Duodenum (tissue), 1 donor: ENCODE measurements around a stretch of chr10.

DNA sequence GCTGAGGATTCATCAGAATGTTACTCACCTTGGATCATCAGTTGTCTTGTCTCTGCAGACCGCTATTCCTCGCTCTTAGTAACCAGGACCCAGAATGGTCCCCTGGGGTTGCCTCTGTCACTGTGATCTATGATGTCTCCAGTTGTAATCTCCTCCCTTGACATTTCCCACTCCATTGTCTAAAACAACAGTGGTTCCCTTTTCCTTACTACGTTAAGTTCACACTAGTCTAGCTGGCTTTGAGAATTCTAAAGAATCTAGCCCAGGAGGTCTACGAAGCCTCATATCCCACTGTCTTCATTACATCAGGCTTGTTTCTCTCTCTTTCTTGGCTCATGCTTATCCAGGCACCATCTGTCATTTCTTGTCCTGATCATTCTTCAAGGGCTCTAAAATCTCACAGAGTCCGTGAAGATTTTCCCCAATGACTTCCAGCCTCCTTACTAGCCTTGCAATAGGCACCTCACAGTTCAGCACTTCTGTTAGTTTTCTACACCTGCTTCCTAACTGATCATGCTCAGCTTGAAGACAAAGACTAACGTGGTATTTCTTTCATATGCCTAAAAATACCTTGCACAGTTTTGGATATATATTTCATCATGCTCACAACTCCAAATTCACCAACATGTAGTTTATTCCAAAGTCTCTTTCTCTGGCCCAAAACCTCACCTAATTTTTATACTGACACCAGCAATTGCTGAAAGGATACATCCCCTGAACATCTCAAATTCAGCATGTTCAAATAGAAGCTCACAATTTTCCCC lies 125.7 kb downstream of the CUBN start:
- PRO-cap: no peak

- PRO-cap: no peak
Measured at GRCh38 chr10:17023772-17024617, 105.6 kb downstream of the CUBN start.

- PRO-cap: no peak
Measured at GRCh38 chr10:17175503-17176053, 25.9 kb downstream of the TRDMT1 start.

DNA sequence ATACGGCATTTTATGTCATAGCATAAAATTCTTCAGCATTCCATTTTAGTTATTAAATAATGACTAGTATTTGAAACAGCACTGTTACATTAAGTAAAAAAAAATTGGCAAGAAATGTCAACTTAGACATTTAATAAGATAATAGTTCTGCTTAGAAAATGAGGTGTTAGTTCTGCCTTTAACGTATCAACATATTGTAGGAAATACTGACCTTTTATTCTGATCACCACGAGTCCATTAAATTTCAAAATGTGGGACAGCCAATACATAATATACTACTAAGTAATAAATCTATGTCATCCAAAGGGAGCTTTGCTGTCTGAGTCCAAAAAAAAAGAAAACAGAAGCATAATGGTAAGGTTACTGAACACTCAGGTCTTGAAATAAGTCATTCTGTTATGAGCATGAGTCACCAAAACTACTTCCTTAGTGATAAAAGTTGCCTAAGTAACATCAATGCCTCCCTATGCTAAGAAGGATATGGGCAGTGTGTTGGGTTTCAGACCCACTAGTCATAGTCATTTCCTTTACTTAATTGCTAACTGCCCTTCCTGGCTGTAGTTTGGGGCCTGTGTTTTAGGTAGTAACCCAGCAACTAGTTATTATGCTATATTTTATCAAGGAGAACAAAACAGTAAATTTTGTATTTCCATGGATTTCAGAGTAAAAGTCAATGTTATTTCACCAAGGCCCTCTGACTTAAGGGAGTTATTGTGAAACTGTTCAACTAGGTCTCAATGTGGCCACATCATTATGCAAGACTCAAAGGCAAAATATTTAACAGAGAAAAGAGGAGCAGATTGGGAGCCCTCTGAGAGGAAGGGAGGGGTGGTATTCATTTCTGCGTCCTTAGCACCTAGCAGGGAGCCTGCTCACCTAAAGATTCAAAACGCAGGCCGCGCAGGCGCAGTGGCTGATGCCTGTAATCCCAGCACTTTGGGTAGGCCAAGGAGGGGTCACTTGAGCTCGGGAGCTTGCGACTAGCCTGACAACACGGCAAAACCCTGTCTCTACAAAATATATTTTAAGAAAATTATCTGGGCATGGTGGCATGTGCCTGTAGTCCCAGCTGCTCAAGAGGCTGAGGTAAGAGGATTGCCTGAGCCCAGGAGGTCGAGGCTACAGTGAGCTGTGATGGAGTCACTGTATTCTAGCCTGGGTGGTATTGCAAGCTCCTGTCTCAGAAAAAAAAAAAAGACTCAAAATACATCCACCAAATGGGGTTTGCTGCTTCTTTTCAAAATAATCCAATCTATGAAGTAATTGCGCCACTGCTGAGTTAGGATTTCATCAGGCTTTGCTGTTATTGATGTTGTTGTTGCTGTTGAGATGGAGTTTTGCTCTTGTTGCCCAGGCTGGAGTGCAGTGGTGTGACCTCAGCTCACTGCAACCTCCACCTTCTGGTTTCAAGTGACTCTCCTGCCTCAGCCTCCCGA lies 11.6 kb upstream of the VIM start:
- PRO-cap: no peak

- PRO-cap: bidirectional peak, plus-strand start at chr10:17228603, minus-strand start at chr10:17228460; bidirectional peak, plus-strand start at chr10:17228734, minus-strand start at chr10:17228662; unidirectional peak, minus-strand start at chr10:17228804; bidirectional peak, plus-strand start at chr10:17229278, minus-strand start at chr10:17229123
Measured at GRCh38 chr10:17228286-17229192, 498 bp downstream of the VIM start.

DNA sequence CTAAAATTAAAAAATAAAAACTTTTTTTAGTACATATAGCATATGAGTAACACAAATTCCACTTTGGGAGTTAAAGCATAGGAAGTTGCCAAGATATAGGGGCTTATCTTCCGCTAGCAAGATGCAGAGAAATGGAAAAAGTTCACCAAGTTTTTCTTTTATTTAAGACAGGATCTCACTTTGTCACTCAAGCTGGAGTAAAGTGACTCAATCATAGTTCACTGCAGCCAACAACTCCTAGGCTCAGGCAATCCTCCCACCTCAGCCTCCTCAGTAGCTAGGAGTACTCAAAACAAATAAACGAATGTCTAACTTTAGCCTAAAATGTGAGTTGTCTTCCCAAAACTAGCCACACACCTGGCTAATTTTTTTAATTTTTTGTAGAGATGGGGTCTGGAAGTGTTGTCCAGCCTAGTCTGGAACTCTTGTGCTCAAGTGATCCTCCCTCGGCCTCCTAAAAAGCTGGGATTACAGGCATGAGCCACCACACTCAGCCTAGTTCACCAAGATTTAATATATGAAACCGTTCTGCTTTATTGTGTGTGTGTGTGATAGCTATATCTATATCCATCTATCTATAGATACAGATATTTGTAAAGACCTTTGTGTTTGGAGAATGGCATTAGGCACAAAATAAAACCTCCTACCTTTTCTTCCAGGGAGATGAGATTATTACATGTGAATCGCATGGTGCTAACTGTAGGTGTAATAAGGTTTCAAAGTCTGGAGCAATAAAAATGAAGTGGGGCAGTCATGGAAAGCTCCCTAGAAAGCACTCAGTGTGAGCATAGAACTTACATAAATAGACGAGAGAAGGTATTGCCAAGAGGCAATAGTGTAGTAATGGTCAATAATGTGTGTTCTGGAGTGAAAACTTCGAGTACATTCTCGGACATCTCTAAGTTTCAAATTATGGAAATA lies 10.1 kb downstream of the VIM start:
- PRO-cap: no peak

GRCh38 chr10:17431916-17432599 lies 22.3 kb downstream of the ST8SIA6 start:
- PRO-cap: no peak

DNA sequence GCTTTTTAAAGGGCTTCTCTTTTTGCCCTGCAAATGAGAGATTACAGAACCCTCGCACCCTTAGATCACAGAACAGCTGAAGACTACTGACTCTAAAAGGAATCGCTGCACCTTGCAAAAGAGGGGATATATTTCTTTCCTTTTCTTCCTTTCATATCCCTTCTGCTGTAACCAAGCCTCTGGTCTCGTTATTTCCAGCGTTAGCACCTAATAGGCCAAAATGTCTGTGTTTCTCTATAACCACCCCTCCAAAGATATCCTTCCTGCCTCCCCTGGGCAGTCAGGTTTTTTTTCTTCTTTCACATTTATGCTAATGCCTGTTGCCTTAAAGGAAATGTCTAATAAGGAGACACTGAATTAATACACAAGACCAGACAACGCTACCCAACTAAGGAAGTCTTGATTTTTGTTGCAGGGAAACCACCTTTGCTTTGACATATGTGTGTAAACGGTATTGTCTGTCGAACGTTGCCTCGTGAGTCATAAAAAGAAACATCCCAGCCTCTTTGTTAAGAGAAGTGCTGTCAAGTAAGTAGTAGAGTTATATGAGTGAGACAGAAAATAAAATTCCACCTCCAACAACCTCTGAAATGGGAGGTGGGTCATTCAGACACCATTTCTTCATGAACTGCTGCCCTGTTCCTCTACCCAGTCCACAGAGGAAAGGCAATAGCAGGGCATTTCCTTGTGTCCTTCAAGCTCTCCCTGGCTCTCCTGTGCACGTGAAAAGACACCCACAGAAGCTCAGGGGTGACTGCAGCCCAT lies 10.4 kb downstream of the ST8SIA6 start:
- PRO-cap: no peak

GRCh38 chr10:17449886-17450381 lies 4.5 kb downstream of the ST8SIA6 start:
- PRO-cap: no peak

DNA sequence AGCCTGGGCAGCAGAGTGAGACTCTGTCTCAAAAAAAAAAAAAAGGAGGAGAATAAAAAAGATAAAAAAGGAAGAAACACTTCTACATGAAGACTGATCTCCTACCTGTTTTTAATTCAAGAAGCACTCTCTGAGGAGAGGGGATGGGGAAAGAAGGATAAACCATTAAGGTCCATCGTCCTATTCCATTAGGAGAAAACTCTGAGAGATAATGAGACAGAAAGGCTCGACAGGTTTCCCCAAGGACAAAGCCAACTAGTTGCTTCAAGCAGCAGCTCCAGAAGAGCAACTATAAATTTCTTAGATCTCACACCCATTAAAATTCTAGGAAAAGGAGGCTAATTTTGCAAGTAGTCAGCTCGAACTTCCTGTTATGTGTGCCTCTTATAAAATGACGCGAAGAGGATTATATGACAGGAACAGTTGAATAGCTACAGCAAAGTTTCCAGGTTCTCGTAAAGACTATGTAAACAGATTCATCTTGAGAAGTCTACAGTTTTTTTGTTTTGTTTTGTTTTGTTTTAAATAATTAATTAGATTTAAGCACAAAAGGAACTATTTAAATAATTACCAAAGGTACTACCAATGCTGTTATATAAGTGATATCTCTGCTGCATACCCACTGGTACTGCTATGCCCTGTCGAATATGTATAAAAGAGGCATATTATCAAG lies 52.0 kb upstream of the ST8SIA6 start:
- PRO-cap: no peak

DNA sequence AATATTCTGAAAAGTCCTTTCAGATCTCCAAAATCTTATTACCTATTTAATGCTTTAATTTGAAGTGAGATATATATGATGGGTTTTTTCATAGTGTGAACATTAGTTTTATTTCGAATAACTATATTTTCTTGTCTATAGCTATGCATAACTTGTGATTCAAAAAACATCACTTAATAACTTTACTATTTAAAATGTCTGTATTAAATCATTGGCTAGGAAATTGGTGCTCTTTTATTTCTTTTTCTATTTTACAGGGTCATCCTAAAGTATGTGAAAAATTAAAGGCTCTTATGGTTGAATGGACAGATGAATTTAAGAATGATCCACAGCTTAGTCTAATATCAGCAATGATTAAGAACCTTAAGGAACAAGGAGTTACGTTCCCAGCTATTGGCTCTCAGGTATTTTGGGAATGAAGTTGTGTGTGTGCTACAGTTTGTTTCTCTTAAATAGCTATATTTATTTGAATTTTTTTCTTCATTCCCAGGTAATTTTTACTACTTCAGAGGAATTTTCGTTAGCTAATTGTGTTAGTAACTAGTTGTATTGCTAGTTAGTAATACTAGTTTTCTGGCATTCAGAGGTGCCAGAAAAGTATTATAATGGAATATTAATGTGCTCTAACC lies 43.9 kb downstream of the STAM start:
- PRO-cap: no peak

- PRO-cap: no peak
Measured at GRCh38 chr10:17744244-17745178, 7.5 kb upstream of the TMEM236 start.

DNA sequence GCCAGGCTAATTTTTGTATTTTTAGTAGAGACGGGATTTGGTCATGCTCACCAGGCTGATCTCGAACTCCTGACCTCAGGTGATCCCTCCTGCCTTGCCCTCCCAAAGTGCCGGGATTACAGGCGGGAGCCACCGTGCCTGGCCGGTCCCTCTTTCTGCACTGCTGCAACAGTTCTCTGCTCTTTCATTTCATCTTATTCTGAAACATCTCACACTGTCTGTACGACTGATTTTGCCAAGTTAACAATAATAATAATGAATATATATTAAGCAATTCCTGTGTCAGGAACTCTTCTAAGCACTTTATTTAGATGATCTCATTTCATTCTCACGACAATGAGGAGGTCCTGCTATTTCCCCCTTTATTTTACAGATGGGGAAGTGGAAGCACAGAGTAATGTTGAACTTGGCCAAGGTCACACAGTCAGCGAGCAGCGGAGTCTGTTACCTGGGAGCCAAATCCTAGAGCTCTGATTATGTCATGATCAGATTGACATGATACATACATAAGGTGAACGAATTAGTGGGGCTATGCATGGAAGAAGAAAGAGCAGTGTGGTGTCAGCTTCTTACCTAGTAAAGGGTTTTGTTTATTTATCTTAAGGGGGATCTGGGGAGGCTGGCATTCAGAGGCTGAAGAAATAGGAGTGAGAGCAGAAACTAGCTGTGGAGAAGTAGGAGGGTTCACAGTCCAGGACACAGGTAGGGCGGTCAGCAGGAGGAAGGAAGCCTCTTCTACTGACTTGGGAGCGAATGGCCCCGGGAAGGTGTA lies 5.9 kb downstream of the MRC1 start:
- PRO-cap: no peak

DNA sequence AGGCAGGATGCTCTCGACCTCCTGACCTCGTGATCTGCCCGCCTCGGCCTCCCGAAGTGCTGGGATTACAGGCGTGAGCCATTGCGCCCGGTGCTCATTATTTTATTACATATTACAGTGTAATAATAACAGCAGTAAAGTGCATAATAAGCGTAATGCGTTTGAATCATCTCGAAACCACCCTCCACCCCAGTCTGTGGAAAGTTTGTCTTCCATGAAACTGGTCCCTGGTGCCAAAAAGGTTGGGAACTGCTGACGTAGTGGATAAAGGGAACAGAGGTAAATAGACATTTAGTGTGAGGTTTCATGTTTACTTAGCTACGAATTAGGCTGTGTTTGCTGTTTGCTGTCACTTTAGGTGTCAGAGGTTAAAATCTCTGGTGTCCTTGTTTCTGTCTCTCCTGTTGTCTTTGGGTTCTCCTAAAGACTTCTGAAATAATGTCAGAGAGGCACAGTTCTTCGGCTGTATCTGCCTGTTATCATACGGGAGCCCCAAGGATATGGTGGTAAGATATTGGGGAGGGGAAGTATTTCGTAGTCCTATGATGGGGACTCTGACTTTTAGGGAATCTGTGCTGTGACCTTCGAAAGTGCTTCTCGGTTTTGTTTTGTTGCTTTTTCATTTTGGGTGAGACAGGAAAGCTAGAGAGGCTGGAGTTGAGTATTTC lies 60.2 kb upstream of the SLC39A12 start:
- PRO-cap: no peak

DNA sequence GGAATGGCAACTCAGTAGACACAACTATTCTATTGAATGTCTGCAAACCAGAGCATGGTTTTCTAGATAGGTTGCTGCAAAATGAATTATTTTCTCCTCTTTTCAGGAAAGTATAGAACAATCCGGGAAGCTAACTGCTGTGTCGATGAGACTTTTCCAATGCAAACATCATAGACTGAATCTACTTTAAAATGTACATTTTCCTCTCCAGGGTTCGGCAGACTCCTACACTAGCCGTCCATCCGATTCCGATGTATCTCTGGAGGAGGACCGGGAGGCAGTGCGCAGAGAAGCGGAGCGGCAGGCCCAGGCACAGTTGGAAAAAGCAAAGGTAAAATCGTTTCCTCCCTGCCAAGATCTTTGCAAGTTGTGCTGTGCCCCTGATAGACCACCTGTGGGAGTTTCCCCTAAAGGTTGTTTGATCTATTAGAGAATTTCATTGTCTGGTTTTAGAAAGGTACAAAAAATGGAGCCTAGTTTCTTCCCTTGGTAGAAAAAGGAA lies 249.6 kb downstream of the NSUN6 start:
- PRO-cap: no peak

GRCh38 chr10:18519360-18520241 lies 131.8 kb downstream of the NSUN6 start:
- PRO-cap: no peak

- PRO-cap: no peak
Measured at GRCh38 chr10:18520242-18520897, 131.0 kb downstream of the NSUN6 start.

- PRO-cap: no peak
Measured at GRCh38 chr10:18753056-18753660, 93.9 kb downstream of the ARL5B start.

DNA sequence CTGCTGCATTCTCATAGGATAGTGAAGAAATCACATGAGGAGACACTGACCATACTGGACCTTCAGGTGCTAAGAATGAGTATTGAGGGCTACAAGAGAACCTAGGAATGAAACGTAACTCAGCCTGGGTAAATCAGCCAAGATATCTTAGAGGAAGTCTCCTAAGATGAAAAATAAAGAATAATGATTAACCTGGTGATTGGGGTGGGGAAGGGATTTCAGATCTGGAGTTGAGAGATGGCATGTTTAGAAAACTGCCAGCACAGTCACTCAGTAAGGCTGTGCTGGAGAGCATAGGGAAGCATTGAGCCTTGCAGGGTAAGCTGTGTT lies 2.0 kb upstream of the MALRD1 start:
- PRO-cap: unidirectional peak, plus-strand start at position 276 of the sequence

DNA sequence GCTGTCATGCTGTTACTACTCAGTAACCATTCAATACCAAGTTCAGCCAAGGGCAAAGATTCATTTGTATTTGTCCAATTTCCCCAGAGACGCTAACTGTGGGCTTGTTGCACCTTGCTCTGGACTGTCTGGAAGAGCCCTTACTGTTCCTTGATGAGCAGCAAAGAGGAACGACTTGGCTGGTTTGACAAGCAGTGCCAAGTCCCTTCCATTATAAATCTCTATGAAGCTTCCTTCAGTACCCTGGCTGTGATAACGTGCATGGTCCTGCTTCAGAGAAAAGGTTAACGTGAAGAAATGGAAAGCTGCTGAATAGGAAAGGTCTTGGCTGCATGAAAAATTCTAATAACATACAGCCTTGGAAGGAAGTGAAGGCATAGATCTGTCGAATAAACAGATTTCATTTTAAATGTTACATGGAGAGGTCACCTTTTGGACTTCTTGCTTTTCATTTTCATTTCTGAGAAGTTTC lies 2.0 kb downstream of the MALRD1 start:
- PRO-cap: unidirectional peak, minus-strand start at position 126 of the sequence